Measurements from ENCODE around the genes POLR3A and RPS24.

GRCh38 chr10:76436632-76437147 lies 1005.3 kb downstream of the LRMDA start:
- RRBS, result no CpG with 5 or more reads among the region's 3 CpGs

GRCh38 chr10:76524095-76524459 lies 1092.7 kb downstream of the LRMDA start:
- RRBS, result no CpG with 5 or more reads among the region's 11 CpGs

DNA sequence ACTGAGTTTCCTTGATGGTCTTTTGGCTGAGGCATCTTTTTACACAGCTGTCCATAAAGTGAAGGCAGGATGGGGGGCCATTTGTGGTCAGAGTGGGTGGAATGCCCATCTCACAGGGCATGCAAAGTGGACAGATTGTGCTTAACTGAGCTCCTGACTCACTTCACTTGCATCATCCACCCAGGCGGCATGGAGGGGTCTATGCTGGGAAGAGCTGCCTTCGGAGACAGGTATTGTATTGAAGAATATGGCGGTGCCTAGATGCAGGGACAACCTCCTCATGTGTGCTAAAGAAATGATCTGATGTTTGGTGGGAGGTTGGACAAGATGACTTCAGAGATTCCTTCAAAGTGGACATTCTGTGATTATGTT lies 905.2 kb downstream of the KCNMA1 start:
- RRBS, result no CpG with 5 or more reads among the region's 3 CpGs

DNA sequence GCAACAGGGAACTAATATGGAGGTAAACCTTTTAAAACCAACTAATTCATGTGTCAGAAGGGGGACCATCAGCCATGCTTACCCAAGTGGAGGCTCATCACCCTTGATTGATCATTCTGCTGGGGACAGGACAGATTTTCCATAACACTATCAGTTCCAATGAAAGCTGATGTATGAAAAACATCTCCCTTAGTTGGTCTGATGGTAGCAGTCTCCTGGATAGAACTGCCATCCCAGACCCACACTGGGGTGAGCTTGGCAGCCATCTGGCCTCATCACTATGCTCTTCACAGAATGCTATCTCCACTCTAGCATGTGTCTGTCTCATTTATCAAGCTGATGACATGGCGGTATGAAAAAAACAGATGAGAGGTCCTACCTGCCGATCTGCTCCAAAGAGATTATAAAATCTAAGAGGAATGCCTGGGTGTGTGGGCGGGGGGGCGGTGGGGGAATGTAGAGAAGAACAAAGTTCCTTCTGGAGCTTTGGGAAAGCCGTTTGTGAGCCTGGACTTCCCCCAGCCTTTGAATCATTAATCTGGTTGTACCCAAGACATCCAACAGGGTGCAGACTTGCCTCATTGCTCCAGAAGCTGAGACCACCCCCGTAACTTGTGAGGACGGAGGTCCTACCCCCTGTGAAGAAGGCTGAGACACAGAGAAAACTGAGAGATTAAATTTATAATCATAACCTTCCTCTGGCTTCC lies 341.0 kb downstream of the KCNMA1 start:
- RRBS, result no CpG with 5 or more reads among the region's 7 CpGs

- RRBS, result no CpG with 5 or more reads among the region's 2 CpGs
These were observed 332.0 kb downstream of the KCNMA1 start for GRCh38 chr10:77305641-77305958.

GRCh38 chr10:77396963-77397369 lies 240.6 kb downstream of the KCNMA1 start:
- RRBS, result no CpG with 5 or more reads among the region's 5 CpGs

GRCh38 chr10:77410250-77410775 lies 227.3 kb downstream of the KCNMA1 start:
- RRBS, result no CpG with 5 or more reads among the region's 9 CpGs

DNA sequence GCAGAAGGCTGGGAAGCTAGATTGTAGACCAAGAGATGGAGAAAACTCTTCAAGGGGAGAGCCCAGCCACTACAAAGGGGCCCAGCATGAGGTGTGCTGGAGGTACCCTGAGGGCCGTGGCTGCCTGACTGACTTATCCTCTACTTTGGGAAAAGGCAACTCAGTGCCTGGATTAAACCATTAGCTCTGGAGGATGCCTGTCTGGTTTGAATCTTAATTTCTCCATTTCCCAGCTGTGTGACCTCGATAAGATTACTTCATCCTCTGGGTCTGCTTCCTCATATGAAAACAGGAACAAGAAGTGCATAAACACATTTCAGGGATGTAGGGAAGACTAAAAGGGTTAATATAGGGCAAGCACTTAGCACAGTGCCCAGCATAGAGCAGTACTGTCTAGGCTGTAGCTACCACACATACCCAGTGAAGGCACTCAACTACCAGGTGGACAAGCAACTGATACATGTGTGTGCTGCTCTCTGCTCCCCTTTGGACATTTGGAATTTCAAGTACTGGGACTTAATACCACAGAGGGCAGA lies 85.4 kb downstream of the KCNMA1 start:
- RRBS, result no CpG with 5 or more reads among the region's 2 CpGs

DNA sequence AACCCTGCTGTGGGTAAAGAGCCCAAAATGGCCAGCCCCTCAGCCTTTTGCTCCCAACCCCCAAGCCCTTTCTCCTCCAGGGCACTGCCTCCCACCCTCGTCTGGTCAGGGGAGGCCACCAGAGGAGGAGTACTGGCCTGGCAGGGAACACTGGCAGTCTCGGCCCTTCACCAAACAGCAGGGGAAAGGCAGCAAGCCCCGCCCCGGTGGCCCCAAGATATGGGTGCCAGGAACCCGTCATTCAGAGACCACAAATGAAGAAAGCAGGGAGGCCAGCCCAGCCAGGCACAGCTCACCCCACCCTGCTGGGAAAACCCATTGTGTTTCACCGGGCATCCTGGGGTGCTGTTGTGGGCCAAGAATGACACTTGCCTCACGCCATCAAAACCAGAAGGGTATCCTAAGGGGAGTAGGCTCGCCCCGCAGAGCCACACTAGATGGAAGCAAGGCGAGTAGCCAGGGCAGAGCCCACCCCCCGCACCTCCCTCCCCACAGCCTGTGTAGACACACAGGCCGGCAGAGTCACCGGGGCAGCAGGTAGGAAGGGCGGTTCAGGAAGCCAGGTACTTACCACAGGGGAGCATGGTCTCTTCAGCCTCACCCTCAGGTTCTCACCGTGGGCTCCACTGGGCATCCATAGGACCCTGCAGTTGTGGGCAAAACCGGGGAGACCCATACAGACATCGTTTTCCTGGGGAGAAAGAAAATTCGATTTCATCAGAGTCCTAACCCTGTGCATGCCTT lies 72.5 kb upstream of the KCNMA1 start:
- RRBS, result 57% methylated on average over 1 of the region's 18 CpGs

- RRBS, result no CpG with 5 or more reads among the region's 18 CpGs
These were observed 119.8 kb downstream of the DLG5 start for GRCh38 chr10:77806679-77807183.

GRCh38 chr10:77856370-77856568 lies 70.3 kb downstream of the DLG5 start:
- RRBS, result no CpG with 5 or more reads among the region's 1 CpG

DNA sequence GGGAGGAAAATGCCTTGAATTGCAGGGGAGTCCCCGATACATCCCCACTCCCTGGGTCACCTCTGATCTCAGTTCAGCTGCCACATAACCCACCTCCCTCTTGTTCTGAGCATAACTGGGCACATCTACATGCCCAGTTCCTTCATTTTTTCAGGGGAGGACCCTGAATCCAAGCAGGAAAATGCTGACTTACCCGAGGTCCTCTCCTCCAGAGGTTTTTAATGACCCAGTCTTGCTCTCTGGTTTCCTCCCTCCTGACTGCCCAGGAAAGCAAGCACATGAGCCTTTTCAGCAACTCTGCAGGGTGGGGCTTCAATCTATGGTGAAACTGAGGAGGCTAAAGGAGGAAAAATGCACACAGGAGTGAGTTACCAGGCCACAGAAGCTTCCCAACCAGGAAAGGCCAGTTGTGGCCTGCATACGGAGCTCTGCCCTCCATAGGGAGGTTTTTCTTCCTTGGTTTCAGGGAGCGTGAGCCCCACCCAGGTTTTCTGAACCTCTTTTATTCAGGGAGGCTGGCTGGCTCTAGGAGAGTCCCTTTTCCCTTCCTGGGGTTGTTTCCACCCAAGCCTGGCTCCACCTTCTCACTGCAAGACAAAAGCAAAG lies 14.0 kb upstream of the DLG5 start:
- RRBS, result no CpG with 5 or more reads among the region's 4 CpGs

DNA sequence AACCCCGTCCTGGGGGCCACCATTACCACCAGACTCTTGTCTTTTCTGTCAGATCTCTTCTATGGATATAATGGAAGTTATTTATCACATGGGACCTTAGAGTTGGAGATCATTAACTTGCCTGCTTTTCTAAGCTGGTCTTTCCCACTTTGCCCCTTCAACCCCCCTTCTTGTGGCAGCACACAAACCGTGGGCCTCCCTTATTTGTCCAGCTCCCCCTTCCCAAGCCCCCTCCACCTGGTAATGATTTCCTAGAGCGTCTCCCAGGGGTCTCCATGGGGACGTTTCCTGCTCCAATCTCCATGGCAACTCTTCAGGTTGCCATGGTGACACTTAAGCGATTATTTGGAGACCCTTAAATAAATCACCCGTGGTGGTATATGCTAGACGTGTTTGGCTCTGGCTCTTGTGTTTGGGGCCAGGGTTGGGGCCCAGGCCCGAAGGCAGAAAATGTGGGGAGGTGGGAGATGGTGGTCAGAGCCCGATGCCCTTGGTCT lies 41.0 kb upstream of the DLG5 start:
- RRBS, result no CpG with 5 or more reads among the region's 9 CpGs

DNA sequence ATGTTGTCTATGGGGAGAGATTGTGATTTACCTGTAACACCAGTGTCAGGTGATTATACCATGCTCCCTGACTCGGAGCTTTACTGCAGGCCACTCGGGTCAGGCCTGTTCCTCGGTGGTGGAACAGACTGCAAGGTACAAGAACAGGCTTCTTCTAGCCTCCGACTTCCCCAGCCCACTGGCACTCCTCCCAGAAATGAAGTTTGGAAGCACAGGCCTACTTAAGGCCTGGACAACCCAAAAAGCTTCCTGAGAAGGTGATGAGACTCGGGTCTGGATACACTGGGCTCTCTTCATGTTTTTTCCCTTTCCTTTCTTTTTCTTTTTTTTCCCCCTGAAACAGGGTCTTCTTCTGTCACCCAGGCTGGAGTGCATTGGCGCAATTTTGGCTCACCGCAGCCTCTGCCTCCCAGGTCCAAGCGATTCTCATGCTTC lies 42.7 kb upstream of the DLG5 start:
- RRBS, result no CpG with 5 or more reads among the region's 8 CpGs

- RRBS, result 1% methylated on average over 3 of the region's 33 CpGs
These were observed at the start of gene POLR3A for GRCh38 chr10:78029332-78030285. POLR3A (minus strand) TSS chr10:78029515.

DNA sequence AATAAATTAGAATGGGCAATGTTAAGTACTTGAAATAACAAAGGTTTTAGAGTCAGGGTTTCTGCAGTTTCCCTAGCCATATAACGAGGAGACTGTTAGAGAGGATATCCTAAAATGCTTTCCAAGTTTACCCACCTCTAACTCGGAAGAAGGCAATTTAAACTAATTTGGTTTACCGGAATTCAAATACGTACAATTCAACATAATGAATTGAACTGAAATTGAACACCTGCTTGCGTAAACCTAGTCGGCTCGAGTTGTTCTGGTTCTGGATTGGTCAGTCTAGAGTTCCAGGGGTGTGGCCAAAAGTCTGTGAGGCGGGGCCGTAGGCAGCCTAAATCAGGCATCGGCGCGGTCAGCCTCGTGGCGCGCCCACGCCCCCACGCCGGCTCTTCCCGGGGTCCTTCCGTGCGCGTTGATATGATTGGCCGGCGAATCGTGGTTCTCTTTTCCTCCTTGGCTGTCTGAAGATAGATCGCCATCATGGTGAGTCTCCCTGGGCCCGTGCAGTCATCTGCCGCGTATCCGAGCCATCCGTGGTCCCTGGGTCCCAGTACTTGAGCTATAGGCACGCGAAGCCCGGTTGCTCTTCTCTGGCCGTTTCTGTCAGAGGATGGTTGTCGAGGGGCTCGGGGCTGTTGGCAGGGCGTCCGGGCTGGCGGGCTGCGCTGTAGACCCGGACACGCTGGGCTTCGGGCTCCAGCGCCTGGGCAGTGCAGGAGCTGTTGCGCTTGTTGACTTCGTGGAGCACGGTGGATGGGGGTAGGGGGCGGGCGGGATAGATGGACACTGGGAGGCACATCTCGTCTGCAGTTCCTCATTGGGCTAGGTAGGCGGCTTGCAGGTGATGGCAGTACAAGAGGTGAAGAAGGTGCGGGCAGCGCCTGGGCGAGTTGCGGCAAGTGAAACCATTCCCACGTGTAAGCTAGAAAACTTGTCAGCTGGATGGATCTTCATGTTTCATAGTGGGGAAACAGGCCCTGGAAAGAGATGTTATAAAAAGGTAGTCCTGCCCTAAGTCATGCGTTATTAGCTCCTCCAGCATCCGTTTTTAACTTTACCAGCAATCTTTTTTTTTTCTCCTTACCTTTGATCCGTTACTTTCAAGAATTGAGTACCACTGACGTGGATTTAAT lies at the start of gene RPS24:
RPS24 (plus strand) TSS at position 445 of the 1,136 bp plus-strand sequence.
- RRBS, result 1% methylated on average over 6 of the region's 61 CpGs

DNA sequence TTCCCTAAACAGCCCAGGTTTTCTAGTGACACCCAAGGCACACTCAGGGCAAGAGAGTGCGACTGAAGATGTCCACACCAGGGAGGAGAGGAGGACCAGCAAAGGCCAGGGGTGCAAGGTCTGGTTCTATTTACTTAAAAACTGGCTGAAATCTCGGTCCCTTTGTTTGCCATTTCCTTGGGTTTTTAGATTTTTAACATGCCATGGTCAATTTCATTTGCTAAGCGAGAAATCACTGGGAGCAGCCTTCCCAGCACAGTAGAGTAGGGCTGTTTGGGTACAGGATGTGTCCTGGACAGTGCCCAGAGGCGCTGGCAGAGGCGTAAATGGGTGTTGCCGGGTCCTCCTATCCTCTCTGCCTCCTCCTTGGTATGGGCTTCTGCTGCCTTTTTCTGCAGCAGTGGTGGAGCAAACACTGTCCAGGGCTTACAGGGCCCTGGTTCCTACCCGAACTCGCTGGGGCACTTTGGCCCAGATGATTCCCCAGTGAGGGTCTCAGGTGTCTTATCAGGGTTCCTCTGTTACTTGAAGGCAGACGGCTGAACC lies 298.3 kb downstream of the RPS24 start:
- RRBS, result no CpG with 5 or more reads among the region's 9 CpGs

DNA sequence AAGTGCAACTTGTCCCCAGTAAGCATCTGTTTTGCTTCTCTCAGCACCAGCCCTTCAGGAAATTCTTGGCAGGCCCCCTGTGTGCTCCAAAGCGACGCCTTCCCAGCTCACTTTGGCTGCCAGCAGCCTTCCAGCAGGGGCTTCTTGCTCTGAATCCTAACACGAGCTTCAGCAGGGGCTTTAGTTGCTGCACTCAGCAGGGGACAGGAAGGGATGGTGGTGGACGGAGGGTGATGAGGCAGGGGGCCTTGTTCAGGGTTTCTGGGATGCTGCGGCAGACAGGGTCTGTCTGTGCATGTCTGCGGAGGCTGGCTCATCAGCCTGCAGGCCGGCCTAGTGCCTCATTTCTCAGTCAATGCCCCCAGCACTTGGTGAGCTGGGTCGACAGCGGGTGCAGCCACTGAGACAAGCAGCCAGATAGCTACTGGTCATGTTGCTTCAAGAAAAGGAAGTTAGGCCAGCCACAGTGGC lies 368.3 kb downstream of the RPS24 start:
- RRBS, result no CpG with 5 or more reads among the region's 9 CpGs

- RRBS, result no CpG with 5 or more reads among the region's 5 CpGs
These were observed 255.0 kb upstream of the ZMIZ1 start for GRCh38 chr10:78813748-78814161.

DNA sequence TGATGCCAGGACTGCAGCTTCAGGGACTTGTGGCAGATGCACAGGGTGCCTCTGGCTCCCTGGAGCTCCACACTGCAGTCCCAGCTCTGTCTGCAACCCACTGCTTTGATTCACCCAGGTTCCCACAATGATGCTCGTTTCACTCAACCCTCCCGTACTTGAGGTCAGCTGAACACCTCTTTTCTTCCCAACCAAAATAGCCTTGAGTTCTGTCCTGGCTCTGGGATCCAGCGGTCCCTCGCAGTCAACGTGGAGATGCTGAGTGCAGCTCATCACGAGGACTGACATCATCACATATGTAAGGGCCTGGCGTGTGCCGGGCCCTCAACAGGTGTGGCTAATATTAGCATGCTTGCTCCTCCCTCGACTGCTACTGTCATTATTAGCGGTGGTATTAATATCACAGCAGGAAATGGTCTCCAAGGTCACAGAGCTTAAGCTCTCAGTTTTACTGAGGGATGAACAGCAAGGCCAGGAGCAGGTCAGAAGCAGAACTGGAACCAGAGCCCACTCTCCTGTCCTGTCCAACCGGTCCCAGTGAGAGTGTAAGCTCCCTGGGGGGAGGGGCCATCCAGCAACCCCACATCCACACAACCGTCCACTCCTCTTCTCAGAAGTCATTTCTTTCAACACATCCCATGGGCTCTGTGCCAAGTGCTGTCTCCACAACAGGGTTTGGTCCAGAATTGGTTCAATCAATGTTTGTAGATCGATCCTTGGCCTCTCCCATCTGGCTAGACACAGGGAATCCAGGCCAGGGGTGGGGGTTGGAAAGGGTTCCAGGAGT lies 45.5 kb upstream of the ZMIZ1 start:
- RRBS, result no CpG with 5 or more reads among the region's 13 CpGs

All from aortic smooth muscle cell (primary cell).